ENCODE measurements around the genes AURKA and FAM209B.

GRCh38 chr20:53331556-53331881, 262.1 kb downstream of the ZNF217 start:
- CAGE, long polyA plus RNA = no peak
- RRBS = no CpG with 5 or more reads among the region's 4 CpGs

DNA sequence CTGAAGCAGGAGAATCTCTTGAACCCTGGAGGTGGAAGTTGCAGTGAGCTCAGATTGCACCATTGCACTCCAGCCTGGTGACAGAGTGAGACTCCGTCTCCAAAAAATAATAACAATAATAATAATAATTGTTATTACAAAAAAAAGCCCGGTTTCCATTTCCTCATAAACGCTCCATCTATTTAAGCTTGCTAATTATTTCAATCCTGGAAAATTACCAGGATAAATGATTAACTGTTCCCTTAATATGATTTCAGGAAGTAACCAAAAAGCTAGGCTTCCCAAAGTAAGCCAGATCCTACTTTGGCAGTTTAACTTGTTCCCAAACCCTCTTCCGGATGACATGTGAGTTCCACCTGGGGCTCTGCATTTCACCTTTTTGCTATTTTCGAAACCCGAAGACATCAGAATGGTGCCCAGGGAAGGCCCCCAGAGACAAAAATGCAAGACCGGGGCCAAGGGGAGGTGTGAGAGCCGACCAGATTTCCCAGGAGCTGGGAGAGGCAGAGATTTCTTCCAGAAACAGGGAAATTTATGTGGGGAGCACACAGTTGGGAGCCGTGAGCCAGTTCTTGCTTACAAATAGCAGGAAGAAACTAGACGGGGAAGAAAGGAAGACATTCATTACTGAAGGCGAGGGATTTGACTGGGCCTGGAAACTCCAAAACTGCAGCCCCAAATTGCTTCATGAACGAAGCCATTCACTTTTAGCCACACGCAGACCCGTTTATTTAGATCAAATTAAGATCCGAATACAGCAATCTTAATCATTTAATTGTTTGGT, 209.8 kb downstream of the ZNF217 start:
- CAGE, long polyA plus RNA = no peak
- RRBS = no CpG with 5 or more reads among the region's 15 CpGs

GRCh38 chr20:53592530-53593439, 854 bp downstream of the ZNF217 start:
- CAGE, long polyA plus RNA = no peak
- RRBS = 3% methylated on average over 5 of the region's 68 CpGs

GRCh38 chr20:53594420-53595040, 891 bp upstream of the ZNF217 start:
- CAGE, long polyA plus RNA = no peak
- RRBS = under 1% methylated on average over 5 of the region's 65 CpGs

DNA sequence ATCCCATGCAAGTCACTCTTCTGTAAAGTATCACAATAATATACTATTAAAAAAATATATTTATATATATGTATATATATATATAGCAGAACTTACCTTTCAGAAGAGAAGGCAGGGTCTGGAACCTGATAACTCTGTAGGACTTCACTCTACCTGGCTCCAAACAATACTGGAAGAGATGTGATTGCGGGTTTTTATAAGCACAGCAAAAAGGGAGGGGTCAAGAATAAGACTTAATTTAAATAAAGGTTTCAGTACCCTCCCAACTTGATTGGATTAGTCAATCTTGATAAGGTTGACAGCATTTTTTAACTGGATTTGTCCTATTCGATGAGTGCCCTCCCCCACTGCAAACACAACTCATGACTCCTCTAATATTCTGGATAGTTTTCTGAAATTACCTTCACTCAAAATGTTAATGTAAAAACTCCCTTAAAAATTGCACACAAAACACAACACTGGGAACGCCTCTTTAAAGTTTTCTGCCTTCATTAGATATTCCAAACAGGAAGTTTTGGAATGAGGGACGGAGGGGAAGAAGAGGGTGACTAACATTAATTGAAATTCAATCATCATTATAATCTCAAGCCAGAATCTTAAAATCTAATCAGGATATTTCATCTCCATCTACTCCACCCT, 4.0 kb upstream of the ZNF217 start:
- CAGE, long polyA plus RNA = no peak
- RRBS = no CpG with 5 or more reads among the region's 4 CpGs

DNA sequence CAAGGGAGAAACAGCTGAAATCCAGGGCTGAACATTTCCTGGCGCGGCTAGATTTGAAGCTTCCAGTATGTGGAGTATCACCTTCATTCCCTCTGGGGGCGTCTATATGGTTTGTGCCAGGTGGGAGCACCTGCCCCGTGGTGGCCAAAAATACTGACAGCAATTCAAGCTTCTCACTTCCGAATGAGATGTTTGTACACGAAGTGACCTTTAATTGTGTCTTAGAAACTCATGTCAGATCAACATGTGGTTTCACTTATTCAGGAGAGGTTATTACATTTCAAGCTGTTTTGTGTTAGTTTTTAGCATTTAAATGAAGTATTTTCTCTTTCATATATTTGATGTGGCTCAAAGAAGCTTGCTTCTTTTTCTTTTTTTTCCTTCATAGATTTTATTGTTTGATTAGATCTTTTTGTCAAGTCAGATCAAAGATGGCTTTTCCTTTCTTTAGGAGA, 67.4 kb upstream of the ZNF217 start:
- CAGE, long polyA plus RNA = no peak
- RRBS = no CpG with 5 or more reads among the region's 6 CpGs

- CAGE, long polyA plus RNA = no peak
- RRBS = no CpG with 5 or more reads among the region's 7 CpGs
These were observed 159.0 kb upstream of the ZNF217 start for GRCh38 chr20:53752475-53753174.

GRCh38 chr20:53753175-53754267, 159.9 kb upstream of the ZNF217 start:
- CAGE, long polyA plus RNA = no peak
- RRBS = no CpG with 5 or more reads among the region's 14 CpGs

GRCh38 chr20:53785136-53785704, 191.6 kb upstream of the ZNF217 start:
- CAGE, long polyA plus RNA = no peak
- RRBS = no CpG with 5 or more reads among the region's 8 CpGs

DNA sequence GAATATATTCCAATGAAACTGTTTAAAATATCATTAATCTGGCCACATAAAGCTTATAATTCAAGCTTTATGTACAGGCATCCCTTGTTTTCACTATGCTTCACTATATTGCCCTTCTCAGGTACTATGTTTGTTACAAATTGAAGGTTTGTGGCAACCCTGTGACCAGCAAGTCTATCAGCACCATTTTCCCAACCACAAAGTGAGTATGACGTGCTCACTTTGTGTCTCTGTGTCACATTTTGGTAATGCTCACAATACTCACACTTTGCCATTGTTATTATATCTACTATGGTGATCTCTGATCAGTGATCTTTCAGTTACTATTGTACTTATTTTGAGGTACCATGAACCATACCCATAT, 228.1 kb downstream of the BCAS1 start:
- CAGE, long polyA plus RNA = no peak
- RRBS = no CpG with 5 or more reads among the region's 1 CpG

- CAGE, long polyA plus RNA = no peak
- RRBS = no CpG with 5 or more reads among the region's 10 CpGs
These were observed 144.5 kb downstream of the BCAS1 start for GRCh38 chr20:53925840-53926410.

GRCh38 chr20:53949093-53949888, 121.1 kb downstream of the BCAS1 start:
- CAGE, long polyA plus RNA = no peak
- RRBS = no CpG with 5 or more reads among the region's 13 CpGs

- CAGE, long polyA plus RNA = no peak
- RRBS = no CpG with 5 or more reads among the region's 7 CpGs
These were observed 1.4 kb downstream of the BCAS1 start for GRCh38 chr20:54069007-54069446.

DNA sequence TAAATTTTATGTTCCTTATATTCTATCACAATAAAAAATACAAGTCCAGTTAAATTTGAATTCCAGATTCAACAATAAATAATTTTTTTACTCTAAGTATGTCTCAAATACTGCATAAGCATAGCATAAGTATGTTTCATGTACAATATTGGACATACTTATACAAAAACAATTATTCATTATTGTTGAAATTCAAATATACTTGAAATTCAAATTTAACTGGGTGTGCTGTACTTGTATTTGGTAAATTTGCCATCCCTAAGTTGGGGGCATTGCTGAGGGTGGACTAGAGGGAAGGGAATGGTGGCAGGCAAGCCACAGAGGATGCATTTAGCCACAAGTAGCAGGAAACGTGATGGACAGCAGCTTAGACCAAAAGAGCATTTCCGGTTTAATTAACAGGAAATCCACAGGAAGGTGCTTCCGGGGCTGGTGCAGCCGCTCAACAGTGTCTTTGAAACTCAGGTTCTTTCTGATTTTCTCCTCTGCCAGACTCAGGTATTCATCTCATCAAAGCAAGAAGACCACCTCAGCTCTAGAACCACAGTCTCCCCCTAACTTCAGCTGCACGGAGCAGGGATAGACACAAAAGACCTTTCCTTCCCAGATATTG, 7.8 kb upstream of the BCAS1 start:
- CAGE, long polyA plus RNA = no peak
- RRBS = 100% methylated on average over 1 of the region's 5 CpGs

DNA sequence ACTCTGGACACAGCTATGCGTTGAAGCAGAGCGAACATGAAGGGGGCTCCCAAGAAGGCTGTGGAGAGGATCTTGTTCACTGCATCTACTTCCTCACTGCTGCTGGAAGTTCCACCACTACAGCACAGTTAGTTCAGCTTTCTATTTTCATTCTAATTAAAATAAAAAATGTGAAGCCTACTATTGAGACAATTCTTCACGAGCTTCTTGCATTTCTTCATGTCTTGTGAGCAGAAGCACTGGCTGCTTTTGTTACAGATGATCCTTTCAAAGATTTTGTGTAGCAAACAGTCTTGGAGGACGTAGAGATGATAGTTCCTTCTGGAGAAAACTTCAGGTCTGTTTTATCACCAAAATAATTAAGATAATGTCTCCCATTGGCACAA, 57.3 kb downstream of the CBLN4 start:
- CAGE, long polyA plus RNA = no peak
- RRBS = no CpG with 5 or more reads among the region's 4 CpGs

DNA sequence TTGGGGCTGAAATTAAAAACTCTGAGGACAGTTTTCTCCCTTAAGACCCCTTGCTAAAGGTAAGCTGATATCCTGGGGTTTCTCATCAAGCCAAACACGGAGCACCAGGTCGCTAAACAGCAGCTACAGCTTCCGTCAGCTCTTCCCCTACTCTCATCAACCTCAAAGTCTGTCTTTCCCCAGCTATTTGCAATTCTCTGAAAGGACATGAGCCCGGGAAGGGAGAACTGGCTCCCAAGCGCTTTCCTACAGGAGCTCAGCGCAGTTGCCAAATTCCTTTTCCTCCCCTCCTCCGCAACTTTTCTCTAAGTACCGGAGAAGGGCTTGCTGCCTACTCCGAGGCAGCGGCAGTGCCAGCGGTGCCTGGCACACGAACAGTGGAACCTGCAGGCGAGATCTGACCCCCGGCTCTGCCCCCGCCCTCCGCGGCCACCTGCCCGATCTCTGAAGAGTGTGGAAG, 2.3 kb downstream of the CBLN4 start:
- CAGE, long polyA plus RNA = no peak
- RRBS = 3% methylated on average over 13 of the region's 18 CpGs

GRCh38 chr20:56391467-56392335, at the start of gene AURKA:
Gene AURKA (minus strand): TSS chr20:56392215.
- CAGE, long polyA plus RNA = no peak
- RRBS = 5% methylated on average over 4 of the region's 45 CpGs

DNA sequence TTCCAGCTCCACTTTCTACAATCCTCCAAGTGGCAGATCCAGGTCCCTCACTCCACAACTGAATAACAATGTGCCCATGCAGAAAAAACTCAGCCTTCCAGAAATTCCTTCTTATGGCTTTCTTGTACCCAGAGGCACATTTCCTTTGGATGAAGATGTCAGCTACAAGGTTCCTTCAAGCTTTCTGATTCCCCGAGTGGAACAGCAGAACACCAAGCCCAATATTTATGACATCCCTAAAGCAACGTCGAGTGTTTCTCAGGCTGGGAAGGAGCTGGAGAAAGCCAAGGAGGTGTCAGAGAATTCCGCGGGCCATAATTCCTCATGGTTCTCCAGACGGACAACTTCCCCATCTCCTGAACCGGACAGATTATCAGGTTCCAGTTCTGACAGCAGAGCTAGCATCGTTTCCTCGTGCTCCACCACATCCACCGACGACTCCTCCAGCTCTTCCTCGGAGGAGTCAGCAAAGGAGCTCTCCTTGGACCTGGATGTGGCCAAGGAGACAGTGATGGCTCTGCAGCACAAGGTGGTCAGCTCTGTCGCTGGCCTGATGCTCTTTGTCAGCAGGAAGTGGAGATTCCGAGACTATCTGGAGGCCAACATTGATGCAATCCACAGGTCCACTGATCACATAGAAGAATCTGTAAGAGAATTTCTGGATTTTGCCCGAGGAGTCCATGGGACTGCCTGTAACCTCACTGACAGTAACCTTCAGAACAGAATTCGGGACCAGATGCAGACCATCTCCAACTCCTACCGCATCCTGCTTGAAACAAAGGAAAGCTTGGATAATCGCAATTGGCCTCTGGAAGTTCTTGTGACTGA, 16.2 kb upstream of the RTF2 start:
- CAGE, long polyA plus RNA = no peak
- RRBS = no CpG with 5 or more reads among the region's 18 CpGs

GRCh38 chr20:56532867-56533386, at the start of gene FAM209B:
Gene FAM209B (plus strand): TSS chr20:56533246.
- CAGE, long polyA plus RNA = no peak
- RRBS = no CpG with 5 or more reads among the region's 12 CpGs

DNA sequence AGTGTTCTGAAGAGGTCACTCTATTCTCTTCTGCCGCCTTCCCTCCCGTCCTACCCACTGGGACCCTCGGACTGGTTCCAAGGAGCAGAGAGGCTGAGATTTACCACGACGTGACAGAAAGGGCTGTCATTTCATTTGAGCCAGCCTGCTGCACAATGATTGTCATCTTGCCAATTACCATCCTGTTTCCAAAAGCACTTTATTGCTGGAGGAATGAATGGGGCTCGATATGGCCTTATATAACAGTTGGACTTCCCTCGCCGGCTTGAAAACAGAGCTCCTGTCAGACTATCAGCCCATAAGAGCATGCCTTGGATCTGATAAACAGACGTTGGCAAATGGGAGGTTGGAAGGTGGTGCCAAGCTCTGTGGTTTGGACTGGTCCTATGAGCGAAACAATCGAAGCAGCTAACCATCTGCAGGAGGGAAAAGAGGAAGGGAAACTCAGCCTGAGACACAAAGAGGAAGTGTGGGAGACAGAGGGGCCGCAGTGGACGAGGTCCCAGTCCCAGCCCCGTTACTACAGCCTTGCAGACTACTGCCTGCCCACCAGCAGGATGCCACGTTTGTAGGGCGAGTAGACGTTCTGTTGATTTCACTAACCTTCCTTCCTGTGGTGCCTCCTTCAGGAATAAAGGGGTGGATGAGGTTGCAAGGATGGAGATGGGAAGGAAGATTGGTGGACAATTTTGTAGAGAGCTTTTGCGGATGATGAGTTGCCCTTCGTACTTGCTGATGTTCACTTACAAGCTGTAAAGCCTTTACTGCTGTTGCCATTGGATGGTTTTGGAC, 93.0 kb downstream of the TFAP2C start:
- CAGE, long polyA plus RNA = no peak
- RRBS = no CpG with 5 or more reads among the region's 19 CpGs

Data from mammary epithelial cell (primary cell).